ENCODE data around the gene ADAM10.

- CAGE, long polyA plus RNA, result no peak
- RRBS, result no CpG with 5 or more reads among the region's 1 CpG
Measured at GRCh38 chr15:58360569-58360768, 71.3 kb upstream of the LIPC start.

GRCh38 chr15:58392010-58392522, 39.7 kb upstream of the LIPC start:
- CAGE, long polyA plus RNA, result no peak
- RRBS, result no CpG with 5 or more reads among the region's 4 CpGs

DNA sequence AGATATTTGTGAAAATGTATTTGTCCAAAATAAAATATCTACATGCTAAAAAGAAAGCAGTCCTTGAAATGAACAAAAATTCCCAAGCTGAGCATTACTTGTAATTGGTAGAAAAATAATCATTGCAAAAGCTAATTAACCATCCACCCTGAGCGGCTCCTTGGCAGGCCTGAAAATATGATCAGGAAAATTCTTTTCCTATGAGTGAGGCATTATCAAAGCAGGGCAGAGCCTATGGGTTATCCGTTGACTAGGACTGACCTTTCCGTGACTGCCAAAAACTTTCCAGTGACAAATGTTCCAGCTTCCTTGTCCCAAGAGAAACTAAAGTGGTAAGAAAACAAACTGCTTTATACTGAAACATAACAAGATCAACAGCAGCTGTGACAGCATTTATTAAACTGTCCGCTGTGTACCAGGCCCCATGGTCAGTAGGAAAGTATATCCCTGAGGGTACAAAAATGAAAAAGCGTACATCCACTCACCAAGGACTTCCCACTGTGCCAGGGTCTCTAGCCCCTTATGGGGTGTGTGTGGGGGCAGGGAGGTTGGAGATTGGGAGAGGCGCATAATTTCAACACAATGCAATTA, 8.4 kb downstream of the LIPC start:
- CAGE, long polyA plus RNA, result no peak
- RRBS, result no CpG with 5 or more reads among the region's 6 CpGs

DNA sequence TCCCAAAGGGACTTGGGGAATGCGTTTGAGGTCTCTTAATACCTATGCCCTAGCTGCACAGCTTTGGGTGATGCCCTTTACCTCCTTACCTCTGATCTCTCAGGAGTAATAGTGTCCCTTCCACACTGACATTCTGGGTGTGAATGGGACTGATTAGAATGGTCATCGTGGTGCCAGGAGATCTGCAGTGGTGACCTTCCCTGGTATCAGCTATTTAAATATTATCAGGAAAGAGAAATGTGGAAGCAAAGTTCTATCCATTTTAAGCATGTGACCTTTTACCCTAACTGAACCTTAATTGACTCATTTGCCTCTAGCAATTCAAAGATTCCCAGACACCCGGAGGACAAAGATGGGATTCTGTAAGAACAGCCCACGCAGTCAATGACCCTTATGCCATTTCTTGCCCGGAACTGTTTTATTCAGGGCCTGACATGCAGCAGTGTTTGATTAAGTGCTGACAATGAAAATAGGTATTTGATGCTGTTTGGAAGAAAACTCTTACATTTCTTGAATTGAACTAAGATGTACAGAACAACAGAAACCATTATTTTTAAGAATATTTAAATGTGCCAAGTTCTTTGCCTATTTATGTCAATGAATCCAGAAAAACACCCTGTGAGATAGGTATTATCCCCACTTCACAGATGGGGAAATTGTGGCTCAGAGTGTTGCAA, 10.4 kb downstream of the LIPC start:
- CAGE, long polyA plus RNA, result no peak
- RRBS, result 17% methylated on average over 1 of the region's 5 CpGs

- CAGE, long polyA plus RNA, result no peak
- RRBS, result no CpG with 5 or more reads among the region's 2 CpGs
Measured at GRCh38 chr15:58473679-58474123, 41.9 kb downstream of the LIPC start.

DNA sequence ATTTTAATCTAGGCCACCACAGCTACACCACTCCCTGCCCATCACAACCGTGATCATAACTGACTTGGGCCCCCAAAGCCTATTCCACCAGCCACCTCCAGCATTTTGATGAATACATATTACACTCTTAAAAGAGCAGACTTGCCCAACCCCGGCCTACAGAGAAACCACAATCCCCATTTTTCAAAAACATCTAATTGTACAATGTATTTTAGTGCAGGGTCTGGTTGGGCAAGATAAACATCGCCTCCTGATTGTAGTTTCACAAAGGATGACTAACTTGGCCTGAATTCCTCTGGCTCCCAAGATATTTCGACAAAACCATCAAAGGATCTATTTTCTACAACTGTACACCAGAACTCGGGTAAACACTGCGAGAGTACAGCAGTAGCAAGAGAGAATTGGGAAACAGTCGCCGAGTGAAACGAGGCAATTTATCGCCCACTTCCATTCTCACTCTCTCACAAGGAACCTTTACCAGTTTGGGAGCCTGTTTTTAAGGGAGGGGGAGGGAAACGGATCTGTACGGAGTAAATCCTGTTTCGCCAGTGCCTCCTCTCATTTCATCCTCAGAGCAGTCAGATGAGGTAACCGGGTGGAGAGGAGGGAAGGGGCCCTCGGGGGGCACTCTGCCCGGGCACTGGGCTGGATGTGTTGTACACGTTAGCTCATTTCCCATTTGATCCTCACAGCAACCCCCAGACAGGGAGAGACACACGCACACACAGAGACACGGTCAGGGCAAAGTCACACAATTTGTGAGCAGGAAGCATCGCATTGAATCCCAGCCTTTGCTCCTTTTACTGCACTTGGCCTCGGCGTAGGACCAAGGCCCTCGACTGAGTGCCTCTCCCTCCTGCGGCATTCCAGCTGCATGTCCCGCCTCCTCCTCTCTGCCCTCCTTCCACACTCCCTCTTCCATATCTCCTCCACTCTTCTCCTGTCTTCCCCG, 120.1 kb downstream of the LIPC start:
- CAGE, long polyA plus RNA, result no peak
- RRBS, result 43% methylated on average over 1 of the region's 26 CpGs

DNA sequence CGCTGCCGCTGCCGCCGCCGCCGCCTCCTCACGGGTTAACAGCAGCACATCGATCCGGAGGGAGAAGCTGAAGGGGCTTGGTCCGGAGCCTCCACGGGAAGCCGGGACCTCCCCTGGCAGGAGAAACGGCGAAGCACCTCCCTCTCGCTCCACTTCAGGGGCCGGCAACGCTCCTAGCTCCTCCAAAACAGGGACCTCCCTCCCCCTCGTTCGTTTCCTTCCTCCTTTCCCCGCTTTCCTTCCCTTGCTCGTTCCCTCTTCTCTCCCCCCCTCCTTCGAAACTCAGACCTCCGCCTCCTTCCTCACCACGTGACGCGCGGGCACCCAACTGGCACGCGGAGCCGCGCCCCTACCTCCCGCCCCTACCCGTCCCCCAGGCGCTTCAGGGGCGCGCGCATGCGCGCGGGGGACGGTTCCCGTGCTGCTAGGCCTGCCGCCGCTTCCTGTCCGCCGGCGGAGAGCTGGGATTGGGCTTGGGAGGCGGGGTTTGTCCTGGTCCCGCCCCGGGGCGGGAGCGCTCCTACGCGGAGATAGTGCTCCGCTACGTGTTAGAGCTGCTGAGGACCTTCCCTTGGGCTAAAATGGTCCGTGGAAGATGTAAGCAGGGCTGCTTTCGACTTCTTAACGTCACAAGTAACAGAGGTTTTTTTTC, at the start of gene ADAM10:
Gene ADAM10, minus strand, starts transcription at position 169 of the 652 bp plus-strand sequence.
- CAGE, long polyA plus RNA, result start-site peak on the minus strand centred at position 97 of the sequence, 295 bp wide, 1,549 and 1,231 reads in 2 replicates
- RRBS, result 1% methylated on average over 10 of the region's 59 CpGs

DNA sequence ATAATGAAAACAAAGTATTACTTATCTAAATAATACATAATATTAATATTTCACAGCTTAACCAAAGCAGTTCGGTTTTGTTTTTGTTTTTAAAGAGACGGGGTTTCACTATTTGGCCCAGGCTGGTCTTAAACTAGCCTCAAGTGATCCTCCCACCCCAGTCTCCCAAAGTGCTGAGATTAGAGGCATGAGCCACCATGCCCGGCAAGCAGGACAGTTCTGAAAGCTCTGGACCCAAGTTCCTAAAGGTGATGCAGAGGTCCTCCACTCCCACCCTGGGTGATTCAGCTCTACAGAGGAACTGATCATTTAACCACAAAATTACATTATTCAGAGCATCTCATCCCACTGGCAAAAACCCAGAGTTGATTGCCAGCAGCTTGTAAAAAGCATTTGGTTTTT, 60.3 kb downstream of the SLTM start:
- CAGE, long polyA plus RNA, result no peak
- RRBS, result no CpG with 5 or more reads among the region's 3 CpGs

DNA sequence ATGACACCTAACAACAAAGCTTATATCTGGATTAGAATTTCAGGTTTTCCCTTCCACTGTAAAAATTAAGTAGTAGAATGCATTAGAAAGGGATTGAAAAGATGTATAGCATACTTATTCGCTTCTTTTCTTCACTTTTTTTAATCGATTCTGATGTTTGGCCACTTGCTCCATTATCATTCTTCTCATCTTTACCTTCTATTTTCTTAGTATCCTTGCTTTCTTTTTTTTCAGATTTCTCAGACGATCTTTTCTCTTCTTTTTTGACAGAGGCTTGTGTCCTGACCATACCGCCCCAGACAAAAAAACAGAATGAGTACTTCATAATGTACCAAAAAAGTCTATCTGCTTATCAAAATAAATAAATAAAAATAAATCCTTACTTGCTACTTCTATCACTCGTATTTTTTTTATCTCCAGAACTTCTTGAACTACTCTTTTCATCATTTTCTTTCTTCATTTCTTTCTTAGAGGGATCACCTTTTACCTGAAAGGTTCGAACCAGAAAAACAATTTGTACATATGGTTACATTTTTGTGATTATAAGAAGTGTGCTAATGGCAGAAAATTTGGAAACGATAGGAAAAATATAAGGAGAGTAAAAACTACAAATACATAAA, 39.7 kb downstream of the SLTM start:
- CAGE, long polyA plus RNA, result no peak
- RRBS, result no CpG with 5 or more reads among the region's 7 CpGs

GRCh38 chr15:59166379-59167281, 40.0 kb upstream of the LDHAL6B start:
- CAGE, long polyA plus RNA, result no peak
- RRBS, result no CpG with 5 or more reads among the region's 12 CpGs

DNA sequence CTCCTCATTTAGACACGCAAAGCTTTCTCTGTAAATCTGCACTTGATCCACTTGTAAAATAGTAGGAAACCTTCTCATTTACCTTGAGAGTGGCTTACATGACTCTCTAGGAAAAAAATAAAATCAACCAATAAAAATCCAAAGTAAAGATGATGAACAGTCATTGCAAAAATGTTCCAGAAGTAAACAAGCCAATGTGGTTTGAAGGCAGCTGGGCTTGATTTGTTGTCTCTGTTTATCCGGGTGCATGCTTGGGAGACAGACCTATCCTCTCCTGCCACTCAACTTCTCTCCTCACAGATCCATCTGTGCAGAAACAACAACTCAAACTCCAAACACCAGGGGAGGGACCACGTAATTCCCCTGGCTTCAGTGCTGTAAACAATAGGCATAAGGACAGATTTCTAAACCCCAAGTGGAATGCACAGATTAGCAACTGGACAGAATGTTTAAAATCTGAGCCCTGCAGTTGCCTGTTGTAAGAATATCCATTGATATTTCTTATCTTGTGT, 31.4 kb upstream of the LDHAL6B start:
- CAGE, long polyA plus RNA, result no peak
- RRBS, result no CpG with 5 or more reads among the region's 3 CpGs

DNA sequence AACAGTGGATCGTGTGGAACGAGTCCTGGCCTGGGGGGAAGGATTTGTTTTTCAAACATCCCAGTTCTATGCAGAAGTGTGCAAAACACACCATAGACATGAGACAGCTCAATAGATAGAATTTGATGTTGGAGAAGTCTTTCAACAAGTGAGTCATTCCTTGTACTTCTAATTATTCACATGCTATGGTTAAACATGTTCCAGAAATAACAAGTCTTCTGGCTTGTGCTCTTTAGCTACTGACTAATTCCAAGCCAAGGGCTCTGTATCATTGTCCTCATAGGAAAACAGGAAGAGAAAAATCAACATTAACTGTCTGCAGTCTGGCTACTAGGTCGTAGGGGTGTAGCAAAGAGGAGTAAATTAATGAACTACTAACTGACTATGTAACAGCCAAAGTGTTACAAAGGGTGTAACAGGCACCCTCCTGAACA, 25.8 kb downstream of the LDHAL6B start:
- CAGE, long polyA plus RNA, result no peak
- RRBS, result no CpG with 5 or more reads among the region's 3 CpGs

GRCh38 chr15:59256022-59256942, 49.6 kb downstream of the LDHAL6B start:
- CAGE, long polyA plus RNA, result no peak
- RRBS, result no CpG with 5 or more reads among the region's 12 CpGs

DNA sequence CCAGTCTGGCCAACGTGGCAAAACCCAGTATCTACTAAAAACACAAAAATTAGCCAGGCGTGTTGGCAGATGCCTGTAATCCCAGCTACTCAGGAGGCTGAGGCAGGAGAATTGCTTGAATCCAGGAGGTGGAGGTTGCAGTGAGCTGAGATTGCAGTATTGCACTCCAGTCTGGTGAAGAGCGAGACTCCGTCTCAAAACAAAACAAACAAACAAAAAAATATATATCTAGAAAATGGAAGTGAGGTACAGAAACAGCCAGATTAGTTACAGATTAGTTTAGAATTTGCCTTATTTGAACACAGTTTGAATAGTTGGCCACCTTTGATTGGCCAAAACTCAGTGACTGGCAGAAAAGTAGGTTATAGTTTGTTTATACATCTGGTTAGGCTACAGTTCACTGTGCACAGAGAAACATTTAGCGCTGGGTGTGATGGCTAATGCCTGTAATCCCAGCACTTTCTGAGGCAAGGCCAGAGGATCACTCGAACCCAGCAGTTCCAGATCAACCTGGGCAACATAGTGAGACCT, 51.6 kb downstream of the LDHAL6B start:
- CAGE, long polyA plus RNA, result no peak
- RRBS, result no CpG with 5 or more reads among the region's 6 CpGs

- CAGE, long polyA plus RNA, result no peak
- RRBS, result no CpG with 5 or more reads among the region's 11 CpGs
Measured at GRCh38 chr15:59309864-59310522, 62.7 kb downstream of the MYO1E start.

GRCh38 chr15:59374122-59374383, 1.4 kb upstream of the MYO1E start:
- CAGE, long polyA plus RNA, result no peak
- RRBS, result no CpG with 5 or more reads among the region's 2 CpGs

GRCh38 chr15:59612581-59613145, 1.1 kb downstream of the GCNT3 start:
- CAGE, long polyA plus RNA, result no peak
- RRBS, result no CpG with 5 or more reads among the region's 4 CpGs

DNA sequence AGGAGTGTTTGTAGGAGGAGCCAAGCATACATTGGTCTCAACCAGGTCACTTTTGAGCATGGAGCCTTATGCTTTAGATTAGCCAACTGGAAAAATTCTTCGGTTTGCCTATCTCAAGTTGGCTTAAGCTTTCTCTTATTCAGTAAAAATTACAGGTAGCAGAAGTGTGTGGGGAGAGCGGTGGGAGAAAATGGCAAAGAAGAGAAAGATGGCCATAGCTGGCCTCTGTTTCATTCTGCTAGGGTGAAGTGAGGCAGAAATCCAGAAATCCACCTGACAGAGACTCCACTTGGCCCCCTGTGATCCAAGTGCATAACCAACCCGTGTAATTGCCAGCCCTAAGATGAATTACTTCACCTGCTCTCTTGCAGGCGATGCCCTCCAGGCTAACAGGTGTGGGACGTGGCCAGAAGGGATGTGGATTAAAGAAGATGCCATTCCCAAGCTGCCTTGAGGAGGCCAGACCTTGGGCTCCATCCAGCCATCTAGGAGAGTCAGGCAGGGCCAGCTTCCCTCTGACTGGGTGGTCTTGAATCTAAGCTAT, 154.4 kb upstream of the BNIP2 start:
- CAGE, long polyA plus RNA, result no peak
- RRBS, result no CpG with 5 or more reads among the region's 5 CpGs

DNA sequence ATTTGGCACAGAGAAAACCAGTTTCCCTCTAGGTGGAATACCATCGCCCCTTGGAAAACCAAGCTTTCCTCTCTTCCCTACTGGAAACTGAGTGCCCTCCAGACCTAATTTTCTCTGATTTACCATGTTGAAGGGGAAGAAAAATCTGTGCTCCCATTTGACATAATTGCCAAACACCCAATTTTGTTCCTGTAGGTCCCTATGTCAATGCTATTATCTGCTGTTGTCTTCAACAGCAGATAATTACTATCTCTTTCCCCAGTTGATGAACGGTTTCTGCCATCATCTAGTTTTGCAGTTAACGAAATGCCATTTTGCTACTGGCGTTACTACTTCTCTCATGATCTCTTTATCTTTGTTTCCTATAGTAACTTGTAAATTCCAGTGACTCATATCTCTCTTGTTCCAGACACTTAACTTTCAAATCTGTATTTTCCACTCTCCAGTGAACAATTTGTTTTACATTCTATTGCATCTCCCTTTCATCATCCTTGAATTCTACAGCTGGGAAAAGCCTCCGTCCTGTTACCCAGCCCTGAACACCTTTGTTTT, 111.5 kb downstream of the FOXB1 start:
- CAGE, long polyA plus RNA, result no peak
- RRBS, result no CpG with 5 or more reads among the region's 5 CpGs

GRCh38 chr15:60299765-60299964, 98.1 kb downstream of the ANXA2 start:
- CAGE, long polyA plus RNA, result no peak
- RRBS, result no CpG with 5 or more reads among the region's 7 CpGs